Left cardiac atrium (tissue), 1 donor: Measurements from ENCODE around the genes CAV3, RAD18 and BRPF1.

DNA sequence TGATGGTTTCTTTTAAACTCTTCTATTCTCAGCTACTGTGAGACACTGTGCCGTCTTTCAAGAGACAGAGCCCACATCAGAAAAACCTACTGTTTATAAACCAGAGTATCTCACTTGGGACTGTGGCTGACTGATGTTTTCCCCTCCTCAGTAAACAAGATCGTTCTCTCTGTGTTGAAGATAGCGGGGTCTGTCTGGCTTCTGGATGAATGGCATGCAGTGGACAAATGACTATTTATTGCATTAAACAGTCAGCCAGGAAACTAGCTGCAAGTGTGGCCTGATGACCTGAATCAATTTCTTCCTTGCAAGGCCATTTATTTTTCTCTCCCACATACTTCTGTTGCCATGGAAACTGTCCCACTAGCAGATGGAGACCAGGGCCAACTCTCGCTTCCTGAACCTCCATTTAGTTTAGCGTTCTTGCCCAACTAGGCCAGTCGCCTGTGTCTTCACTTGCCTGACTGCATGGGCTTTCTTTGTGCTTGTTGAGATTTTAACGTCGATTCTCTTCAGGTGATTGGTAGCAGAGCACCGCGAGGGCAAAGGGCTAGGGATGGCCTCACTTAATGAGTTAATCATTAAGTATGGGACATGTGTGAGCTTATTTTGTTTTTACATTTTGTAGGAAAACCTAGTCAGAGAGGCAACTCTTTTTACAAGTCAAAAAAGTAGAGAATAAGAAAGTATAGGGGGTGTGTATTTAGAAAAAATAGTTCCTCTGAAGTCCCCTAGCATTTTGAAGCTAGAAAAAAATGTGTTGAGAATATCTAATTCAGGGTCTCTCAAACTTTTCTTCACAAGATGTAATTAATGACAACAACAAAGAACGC is 27.6 kb downstream of the LMCD1 start:
- PRO-cap = no peak

DNA sequence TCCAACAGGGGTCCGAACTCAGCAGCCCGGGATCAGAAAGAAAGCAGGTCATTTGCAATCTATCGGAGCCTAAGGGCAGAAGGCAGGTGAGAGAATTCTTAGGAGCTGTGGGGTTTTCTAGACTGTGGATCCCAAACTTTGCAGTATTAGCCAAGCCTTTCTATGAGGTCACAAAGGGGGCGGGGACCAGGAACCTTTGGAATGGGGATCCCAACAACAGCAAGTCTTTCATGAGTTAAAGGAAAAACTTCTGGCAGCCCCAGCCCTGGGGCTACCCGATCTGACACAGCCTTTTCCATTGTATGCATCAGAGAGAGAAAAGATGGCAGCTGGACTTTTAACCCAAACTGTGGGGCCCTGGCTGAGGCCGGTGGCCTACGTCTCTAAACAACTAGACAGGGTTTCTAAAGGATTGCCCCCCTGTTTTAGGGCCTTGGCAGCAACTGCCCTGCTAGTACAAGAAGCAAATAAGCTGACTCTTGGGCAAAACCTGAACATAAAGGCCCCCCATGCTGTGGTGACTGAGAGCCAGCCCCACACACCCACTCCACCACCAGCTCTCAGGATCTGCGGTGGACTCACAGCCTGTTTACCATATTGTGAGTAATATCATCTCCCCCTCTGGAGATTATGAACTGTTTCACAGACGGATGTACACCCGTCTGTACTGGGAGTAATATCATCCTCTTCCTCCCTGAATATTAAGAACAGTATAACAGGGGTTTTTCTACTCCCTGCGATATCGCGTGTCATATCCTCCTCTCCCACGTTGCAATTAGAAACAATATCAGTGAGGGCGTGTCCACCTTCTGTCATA is 32.9 kb upstream of the SSUH2 start:
- PRO-cap = no peak

DNA sequence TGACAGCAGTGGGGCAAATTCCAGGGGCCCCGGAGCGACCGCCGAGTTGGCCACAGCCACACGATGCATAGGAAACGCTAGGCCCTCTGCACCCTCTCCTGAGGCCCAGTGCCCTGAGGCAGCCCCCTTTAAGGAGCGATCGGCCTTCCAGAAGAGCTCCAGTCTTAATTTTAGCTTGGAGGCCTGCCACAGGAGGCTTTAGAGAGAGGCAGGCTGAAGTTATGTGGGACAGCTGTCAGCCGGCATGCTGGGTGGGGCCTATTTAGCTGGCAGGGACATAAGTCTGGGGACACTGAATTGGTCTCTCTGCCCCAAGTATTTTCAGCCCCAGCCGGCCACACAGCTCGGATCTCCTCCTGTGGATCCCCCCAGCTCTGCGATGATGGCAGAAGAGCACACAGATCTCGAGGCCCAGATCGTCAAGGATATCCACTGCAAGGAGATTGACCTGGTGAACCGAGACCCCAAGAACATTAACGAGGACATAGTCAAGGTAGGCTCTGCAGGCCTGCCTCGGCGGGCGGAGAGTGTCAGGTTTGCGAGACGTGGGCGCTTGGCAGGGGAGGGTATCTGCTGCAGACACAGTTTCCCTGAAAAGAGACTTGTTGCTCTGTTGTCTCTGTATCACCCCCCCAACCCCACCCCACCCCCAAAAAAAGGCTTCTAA is at the start of gene CAV3:
TSS of gene CAV3 (plus strand) at position 305 of the 667 bp plus-strand sequence.
- PRO-cap = unidirectional peak, plus-strand start at position 305 of the sequence

DNA sequence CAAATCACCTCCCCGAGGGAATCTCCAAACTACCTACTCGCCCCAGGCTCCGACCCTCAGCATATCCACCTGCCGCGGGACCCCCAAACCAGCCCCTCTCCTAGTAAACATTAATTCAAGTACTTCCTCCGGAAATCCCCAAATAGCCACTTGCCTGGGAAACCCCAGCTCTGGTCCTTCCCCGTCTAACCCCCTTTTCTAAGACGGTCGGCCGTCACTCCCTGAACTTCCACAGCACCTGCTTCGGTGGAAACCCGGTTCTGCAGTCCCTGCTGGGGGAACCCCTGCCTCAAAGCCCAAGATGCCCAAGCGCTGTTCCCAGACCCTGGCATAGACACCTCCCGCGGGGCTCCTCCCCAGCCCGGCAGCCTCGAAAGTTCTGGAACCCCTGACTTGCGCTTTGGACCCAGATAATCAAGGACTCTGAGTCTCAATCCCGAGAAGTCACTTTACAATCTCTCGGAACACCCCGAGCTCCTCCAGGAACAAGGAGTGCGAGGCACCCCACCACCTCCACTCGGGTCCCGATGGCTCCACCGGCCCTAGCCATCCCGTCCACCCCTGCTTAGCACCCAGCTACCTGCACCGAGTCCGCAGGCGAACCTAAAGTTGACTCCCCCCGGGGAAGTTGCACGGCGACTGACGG is 639 bp downstream of the OXTR start:
- PRO-cap = no peak

GRCh38 chr3:8962877-8963906 is at the start of gene RAD18:
Gene RAD18, minus strand, starts transcription at chr3:8963472.
- PRO-cap = bidirectional peak, plus-strand start at chr3:8963586, minus-strand start at chr3:8963470

- PRO-cap = no peak
These were observed 138.1 kb upstream of the RAD18 start for GRCh38 chr3:9101238-9101891.

GRCh38 chr3:9135850-9136622 is 113.4 kb downstream of the SRGAP3 start:
- PRO-cap = no peak

DNA sequence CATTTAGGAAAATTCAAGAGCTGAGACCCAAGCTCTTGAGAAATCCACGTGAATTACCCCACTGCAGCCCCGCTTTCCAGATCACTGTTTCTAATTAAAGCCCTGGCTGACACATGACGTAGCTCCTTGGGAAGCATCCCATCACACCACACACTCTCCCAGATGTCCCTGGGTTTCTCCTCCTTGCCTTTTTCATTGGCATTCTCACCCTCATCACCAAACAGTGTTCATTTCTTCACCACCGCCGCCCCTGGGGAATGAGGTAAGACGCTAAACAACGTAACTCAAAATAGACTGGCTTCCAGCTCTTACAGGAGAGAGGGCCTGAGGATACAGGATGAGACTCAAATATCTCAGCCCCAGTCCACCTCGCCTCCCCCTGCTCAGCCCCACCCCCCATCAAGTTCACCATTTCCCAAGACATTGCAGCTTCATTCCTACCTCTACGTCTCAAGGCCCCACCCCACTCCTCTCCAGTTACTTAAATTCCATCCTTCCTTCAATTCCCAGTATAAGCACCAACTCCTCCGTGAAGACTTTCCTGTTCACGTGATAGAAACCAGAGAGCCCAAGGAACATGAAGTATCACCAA is 95.3 kb downstream of the SRGAP3 start:
- PRO-cap = no peak

GRCh38 chr3:9399566-9400532 is 2.4 kb downstream of the SETD5 start:
- PRO-cap = no peak

DNA sequence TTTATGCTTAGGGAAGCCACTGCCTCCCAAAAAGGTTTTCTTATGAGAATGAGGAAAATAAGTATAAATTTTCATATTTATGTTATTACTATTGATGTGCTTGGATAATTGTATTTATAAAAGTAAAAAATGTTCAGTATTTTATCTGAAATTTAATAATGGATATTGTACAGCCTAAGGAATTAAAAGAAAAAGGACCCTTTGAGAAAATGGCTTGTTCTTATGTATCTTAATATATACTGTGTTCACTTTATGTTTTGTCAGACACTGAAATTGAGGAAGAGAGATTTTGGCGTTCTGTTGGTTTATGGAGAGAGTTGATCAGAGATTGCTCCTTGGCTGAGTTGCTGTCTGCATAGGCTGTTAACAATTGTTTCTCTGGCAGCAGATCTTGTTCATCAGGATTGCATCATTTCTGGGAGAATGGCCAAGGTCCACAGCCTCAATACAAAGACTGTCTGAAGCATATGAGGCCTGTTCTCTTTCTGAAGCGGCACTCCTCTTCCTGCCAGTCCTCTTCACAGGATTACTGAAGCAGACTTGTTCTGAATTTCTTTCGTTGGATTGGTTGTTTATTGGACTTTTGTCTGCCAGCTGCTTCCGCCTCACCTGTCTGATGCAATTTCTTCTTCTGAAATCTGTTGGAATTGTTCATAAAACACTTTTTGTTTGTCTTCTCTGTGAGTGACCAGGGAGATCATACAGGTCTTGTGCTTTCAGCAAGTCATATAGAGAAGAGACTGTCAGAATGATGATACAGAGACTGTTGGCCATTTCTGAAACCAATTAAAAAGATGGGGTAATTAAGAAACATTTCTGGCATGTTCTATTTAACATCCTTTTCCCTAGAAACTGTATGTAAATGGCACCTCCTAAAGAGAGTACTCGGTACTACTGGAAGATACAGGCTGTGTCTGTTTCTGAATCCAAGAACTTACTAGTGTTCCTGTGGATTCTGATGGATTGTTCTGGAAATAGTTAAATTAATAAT is 25.3 kb downstream of the SETD5 start:
- PRO-cap = bidirectional peak, plus-strand start at position 496 of the sequence, minus-strand start at position 357 of the sequence

DNA sequence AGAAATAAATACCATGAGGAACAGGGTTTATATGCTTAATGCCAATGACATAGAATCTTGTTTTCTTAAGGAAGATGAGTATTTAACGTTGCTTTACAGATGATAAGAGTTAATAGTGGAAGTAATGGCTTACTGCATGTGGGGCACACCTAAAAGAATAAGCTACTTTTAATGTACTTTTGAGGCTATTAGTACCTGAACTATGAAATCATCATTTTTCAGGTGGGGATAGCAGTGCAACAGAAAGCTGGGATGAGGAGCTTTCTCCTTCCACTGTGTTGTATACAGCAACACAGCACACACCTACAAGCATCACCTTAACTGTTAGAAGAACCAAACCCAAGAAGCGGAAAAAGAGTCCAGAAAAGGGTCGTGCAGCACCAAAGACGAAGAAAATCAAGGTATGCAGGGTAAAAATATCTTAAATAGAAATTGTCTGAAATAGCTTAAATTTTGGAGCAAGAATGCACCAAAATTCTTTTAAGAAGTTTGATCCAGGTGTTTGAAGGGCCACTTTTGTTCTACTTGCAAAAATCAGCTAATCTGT is 38.2 kb downstream of the SETD5 start:
- PRO-cap = no peak

DNA sequence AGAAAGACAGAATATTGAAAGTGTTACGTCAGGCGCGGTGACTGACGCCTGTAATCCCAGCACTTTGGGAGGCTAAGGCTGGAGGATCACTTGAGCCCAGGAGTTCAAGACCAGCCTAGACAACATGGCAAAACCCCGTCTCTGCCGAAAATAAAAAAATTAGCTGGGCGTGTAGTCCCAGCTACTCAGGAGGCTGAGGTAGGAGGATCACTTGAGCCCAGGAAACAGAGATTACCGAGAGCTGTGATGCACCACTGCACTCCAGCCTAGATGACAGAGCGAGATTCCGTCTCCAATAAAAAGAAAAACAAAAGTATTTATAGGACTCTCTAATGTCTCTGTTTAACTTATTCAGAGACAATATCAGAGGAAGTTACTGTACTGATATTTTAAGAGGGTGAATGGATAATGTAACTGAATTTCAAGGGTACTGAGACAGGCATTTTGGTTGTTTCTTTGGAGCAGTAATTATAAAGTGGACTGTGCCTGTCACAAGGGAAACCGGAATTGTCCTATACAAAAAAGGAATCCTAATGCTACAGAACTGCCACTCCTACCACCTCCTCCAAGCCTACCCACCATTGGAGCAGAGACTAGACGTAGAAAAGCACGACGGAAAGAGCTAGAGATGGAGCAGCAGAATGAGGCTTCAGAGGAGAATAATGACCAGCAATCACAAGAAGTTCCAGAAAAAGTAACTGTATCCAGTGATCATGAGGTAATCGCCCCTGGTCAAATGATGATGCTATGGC is 47.3 kb downstream of the SETD5 start:
- PRO-cap = no peak

DNA sequence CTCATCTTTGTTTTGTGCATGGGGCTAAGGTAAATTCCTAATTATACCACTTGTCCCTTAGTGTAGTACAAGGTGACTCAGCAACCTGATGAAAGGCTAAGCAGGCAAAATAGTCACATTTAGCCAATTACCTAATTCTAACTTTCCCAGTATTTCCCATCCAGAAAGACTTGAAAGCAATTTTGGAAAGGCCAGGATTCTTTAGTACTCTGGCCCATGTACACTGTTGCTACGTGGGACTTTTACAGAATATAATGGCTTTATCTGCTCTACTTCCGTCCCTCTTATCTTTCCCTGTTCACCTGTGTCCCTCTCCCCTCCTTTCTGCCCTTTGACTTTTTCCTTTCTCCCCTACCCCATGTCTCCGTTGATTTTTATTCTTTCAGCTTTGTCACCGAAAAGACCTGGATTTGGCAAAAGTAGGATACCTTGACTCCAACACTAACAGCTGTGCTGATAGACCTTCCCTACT is 72.7 kb downstream of the SETD5 start:
- PRO-cap = no peak

DNA sequence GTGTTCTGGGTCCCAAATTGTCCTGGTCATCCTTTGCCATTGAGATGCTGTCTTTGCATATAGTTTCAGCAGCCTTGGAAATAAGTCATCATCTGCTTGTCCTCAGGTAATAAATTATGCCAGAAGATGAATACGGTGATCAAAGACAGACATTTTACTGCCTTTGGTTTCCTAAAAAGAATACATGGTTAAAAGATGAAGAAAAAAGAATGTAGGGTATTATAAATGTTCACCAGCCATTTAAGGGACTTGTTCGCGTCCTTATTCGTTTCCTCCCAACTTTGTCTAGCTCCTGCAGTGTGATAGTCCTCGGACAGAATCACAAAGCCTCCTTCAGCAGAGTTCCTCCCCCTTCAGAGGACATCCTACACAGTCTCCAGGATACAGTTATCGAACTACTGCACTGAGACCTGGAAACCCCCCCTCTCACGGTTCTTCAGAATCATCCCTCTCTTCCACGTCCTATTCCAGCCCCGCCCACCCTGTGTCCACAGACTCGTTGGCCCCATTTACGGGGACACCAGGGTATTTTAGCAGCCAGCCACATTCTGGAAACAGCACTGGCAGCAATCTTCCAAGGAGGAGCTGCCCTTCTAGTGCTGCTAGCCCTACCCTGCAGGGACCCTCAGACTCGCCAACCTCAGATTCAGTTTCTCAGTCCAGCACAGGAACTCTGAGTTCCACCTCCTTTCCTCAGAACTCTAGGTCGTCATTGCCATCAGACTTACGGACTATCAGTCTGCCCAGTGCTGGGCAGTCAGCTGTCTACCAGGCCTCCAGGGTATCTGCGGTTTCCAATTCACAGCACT is 78.0 kb downstream of the SETD5 start:
- PRO-cap = no peak

GRCh38 chr3:9477303-9477787 is 76.3 kb downstream of the LHFPL4 start:
- PRO-cap = no peak

DNA sequence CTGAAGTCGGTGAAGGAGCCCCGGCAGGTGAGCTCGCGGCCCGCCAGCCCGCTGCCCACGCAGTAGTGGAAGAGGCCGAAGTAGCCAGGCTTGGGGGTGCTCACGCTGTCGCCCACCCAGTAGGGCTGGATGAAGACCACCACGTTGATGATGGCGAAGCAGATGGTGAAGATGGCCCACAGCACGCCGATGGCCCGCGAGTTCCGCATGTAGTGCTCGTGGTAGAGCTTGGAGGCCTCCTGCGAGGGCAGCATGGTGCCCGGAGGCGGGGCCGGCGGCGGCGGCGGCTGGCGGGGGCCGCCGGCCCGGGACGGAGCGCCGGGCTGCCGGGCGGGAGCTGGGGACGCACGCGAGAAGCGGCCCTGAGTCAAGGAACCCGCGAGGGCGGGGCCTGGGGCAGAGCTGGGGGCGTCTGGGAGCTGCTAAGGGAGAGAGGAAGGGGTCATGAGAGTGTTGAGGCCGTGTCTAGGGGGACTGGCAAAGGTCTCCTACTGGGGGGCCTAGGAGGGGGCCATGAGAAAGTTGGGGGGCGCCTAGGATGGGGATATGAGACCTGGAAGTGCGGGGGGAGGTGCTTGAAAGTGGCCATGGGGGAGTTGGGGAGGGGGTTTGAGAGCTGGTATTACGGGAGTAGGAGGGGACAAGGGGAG is 1.1 kb downstream of the LHFPL4 start:
- PRO-cap = no peak

DNA sequence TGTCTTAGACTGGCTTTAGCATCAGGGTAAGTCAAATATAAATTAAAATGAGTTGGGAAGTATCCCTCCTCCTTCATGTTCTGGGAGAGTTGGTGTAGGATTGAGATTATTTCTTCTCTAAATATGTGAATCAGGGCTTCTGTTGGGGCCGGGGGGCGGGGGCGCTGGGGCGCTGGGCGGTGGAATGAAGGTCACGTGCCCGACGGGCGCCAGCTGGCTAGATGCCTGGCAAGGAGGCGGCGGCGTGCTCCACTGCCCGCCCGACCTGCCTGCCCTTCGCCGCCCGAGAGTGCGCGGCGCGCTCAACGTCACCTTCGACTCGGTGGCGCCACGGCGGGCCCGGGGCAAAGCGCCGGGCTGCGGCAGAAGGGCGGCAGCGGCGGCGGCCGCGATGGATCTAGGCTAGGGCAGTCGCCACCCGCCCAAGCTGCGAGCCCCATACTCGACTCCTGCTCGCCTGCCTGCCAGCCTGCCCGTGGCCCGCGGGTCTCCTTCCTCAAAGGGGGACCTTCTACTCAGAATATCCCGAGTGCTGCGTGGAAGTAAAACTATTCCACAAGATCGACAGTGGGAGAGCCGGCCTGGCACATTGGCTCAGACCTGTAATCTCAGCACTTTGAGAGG is 47.0 kb upstream of the LHFPL4 start:
- PRO-cap = unidirectional peak, plus-strand start at position 317 of the sequence

GRCh38 chr3:9701578-9702126 is 2.0 kb upstream of the CPNE9 start:
- PRO-cap = no peak

- PRO-cap = unidirectional peak, plus-strand start at chr3:9731744
These were observed at the start of gene BRPF1 for GRCh38 chr3:9730816-9731951. Gene BRPF1, plus strand, starts transcription at chr3:9731735.

DNA sequence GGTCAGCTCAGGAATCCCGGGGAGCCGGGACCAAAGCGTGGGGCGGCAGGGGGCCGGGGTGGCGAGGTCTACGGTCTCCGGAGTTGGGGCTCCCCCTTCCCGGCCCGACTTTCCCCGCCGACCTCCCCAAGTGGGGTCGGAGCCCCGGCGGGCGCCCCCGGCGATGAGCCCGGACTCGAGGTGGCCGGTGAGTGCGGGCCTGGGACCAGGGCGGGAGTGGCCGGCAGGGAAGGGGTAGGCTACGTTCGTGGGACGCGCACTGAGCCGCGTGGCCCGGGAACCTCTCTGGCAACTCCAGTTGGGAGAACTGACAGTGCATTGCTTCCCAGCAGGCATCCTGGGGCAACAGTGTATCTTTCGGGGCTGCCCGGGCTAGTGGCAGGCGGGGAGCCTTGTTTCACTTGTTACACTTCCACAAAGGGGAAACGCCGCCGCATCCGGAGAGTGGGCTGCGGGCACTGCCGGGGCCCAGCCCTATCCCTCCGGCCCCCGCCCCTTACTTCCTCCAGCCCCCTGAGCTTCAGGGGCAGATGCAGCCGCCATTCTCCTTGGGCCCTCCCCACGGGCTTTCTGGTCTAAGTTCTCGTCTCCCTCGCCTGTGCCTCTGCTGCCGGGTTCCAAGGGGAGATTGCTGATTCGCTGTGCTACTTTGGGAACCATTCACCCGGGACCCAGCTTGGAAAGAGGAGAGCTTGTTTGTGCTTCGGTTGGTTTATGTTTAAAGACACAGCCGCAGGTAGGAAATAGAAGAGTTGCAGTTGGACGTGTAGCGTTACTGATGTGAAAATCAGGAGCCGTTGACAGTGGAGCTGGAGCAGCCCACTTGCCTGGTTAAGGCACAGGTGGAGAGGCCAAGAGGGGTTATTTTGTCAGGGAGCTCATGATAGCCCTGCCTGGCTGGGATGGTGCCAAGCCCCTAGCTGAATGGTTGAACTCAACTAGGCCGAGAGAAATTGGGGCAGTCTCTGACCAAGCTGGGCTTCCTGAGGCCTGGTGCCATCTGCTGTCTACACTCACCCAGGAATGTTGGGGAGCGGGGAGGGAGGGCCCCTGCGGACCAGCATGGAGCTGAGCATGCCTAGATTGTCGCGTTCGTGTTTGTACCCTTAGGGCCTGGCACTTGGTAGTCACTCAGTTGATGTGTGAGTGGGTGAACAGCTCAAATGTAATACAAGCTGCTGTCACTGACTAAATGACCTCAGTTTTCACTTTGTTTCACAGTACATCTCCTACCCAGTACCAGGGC is 840 bp downstream of the BRPF1 start:
- PRO-cap = no peak